ENCODE measurements around a stretch of chr14.

GRCh38 chr14:106004840-106005972 is 478.8 kb downstream of the TMEM121 start:
- PRO-cap = no peak

GRCh38 chr14:106276140-106276725 is 749.9 kb downstream of the TMEM121 start:
- PRO-cap = no peak

DNA sequence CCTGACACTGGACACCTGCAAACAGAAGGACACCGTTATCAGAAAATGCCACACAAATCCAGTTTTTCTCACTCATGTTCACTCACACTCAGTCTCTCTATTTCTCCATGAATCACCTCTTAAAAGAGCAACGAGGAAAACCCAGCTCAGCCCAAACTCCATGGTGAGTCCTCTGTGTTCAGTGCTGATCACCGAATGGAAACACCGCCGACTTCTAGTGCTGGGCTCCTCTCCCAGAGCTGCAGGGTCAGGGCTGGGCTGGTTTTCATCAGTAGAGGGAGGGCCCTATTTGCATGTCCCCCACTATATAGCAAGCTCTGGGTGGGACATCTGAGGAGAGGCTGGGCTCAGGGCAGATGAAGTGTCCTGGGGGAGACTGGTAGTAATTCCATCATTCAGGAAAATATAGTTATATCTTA is 833.7 kb downstream of the TMEM121 start:
- PRO-cap = no peak

DNA sequence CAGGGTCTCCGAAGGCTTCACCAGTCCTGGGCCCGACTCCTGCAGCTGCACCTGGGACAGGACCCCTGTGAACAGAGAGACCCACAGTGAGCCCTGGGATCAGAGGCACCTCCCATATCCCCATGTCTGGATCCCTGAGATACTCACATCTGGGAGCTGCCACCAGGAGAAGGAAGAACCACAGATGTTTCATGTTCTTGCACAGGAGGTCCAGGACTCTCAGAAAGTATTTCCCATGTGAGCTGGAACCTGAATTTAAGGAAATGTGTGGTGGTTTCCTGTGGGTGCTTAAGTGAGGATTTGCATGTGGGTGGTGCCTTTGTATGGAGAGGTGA is 1101.1 kb downstream of the TMEM121 start:
- PRO-cap = no peak

- PRO-cap = no peak
Observed at GRCh38 chr14:106813389-106813963, 1287.1 kb downstream of the TMEM121 start.